Metastatic Breast Carcinoma in the Ovary (tissue), 3 donors: ENCODE data around the genes OSBPL5, CHRNA10, NUP98, OR52K2, OR51E1 and OR51T1.

DNA sequence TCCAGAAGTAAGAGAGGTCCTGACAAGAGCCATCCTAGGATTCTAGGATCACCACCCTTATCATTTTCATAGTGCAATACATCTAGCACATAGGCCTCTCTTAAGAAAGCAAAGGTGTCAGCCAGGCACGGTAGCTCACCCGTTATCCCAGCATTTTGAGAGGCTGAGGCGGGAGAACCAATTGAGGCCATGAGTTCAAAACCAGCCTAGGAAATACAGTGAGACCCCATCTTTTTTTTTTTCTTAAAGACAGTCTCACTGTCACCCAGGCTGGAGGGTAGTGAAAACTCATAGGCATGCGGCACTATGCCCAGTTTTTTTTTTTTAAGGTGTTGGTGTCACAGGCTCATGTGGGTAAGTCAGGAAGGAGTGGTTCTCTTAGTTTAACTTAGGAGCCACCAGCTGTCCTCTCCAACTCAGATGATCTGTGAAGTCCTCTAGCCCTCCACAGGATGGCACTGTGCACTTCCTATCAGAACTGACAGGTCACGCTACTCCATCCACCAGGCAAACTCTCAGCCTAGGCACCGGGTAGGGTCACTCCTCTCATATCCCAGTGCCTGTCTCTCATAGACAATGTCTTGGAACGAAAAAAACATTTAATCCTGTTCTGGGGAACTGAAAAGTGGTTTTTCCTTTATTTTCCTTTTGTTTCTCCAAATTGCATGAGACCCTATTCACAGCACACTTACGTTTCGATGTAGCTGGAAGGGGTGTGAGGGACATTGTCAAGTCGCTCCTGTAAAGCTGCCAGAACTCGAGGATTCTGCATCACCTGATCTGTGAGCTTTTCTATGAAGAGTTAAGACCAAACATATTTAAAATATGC lies 16.6 kb downstream of the NAP1L4 start:
- PRO-cap, 3 experiments: no peak in any of the 3 experiments

DNA sequence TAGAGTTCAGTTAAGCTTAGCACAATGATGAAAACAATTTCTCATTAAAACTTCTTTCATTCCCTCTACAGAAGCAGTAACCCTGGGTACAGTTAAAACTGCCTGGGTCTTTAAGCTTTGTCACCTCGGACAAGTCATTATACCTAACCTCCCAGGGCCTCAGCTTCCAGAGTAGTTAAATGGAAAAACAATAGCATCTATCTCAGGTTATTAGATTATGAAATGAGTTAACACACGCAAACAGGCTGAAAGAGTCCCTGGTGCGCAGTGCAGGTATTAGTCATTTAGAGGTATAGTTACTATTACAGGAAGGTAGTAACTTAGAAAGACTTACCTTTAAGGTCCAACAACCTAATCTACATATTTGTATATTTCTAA lies 1.6 kb downstream of the NAP1L4 start:
- PRO-cap, 3 experiments: no peak in any of the 3 experiments

- PRO-cap, 3 experiments: peak in 3 of 3 experiments; most common plus-strand start chr11:2991555 (in 2); most common minus-strand start chr11:2991251 (in 1)
These were observed 1.0 kb downstream of the NAP1L4 start for GRCh38 chr11:2990953-2991704.

- PRO-cap, 3 experiments: no peak in any of the 3 experiments
These were observed 38.6 kb upstream of the CARS1 start for GRCh38 chr11:3095708-3096343.

GRCh38 chr11:3155601-3155993 lies 9.5 kb downstream of the OSBPL5 start:
- PRO-cap, 3 experiments: no peak in any of the 3 experiments

DNA sequence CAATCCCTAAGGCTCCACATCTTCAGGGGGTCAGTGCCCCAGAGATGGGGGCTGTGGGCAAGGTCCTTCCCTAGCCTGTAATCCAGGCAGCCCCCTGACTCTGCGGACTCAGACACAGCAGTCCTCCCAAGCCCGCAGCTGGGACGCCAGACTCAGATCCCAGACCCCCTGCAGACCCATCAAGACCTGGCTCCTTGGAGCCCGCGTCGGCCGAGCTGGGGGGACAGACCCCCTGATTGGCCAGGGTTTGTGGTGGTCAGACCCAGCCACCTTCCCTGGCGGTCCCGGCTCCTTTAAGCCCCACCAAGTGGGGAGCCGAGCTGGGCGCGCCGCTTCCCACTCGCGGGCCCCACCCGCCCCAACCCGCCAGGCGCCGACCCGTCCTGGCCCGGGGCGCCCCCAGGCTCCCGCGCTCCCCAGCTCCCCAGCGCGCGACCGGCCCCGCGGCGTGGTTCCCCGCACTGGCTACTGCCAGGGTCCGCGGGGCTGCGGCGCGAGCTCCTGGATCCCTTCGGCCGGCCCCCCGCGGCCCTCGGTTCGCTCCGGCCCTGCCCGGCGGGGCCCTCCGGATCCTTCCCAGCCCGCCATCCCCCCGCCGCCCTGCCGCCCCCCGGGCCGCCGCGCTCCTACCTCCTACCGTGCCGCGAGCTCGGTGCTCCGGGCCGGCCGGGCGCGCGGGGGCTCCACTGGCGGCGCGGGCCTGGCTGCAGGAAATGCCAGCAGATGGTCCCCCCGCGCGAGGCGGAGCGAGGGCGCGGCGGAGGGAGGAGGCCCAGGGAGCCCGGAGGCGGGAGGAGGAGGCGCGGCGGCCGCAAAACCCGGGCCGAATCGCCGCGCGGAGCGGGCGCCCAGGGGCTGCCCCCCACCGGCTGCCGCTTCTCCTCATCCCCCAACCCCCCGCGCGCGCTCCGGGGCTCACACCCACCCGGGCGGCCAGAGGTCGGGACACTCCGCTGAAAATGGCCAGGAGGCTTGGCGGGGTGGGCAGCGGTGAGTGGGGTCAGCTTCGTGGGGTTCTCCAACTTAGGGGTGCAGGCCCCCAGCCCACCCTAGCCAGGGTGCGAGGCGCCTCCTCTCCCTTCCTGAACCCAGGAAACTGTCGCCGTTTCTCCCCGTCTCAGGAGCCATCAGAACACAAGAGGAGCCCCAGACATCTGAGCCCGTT lies at the start of gene OSBPL5:
OSBPL5 (minus strand) TSS at position 725 of the 1,165 bp plus-strand sequence.
- PRO-cap, 3 experiments: peak in 3 of 3 experiments; most common plus-strand start position 826 of the sequence (in 1); most common minus-strand start position 715 of the sequence (in 3)

GRCh38 chr11:3422119-3422558 lies 43.2 kb upstream of the ZNF195 start:
- PRO-cap, 3 experiments: peak in 3 of 3 experiments; most common minus-strand start chr11:3422519 (in 2)

DNA sequence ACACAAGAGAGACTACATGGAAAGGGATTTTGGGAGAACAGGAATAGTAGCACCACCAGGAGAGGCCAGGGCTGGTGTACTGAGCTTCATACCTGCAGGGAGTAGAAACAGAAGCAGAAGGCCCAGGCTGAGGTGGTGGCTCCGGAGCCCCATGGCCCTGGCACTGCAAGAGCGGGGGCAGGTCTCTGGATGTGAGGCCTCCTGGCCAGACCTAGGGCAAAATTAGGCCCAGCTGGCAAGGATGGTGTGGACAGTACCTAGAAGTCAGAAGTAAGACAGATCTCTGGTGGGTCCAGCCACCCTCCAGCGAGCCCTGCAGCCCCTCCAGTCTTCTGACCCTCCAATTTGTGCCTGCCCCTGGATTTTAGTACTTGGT lies at the start of gene CHRNA10:
CHRNA10 (minus strand) TSS at position 225 of the 376 bp plus-strand sequence.
- PRO-cap, 3 experiments: no peak in any of the 3 experiments

GRCh38 chr11:3750632-3750831 lies 46.8 kb downstream of the NUP98 start:
- PRO-cap, 3 experiments: no peak in any of the 3 experiments

DNA sequence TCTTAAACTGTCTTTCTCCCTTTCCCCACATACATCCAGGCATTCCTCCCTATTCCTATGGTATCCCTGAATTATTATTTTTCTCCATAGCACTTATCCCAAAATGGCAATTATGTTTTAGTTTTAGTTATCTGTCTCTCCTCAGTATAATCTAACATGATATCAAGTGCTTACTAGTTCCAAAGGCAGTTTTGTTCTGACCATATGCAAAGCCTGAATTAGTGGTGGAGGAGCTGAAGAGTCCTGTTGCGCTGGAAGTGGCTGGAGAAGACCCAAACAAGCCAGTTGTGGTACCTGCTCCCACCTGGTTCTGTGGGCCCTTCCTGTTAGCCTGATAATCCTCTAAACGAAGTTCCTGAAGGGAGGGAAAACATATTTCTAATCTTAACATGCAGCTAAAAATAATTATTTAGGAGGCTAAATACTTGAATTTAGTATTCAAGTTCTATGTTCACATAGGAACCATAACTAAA lies 25.7 kb downstream of the NUP98 start:
- PRO-cap, 3 experiments: no peak in any of the 3 experiments

DNA sequence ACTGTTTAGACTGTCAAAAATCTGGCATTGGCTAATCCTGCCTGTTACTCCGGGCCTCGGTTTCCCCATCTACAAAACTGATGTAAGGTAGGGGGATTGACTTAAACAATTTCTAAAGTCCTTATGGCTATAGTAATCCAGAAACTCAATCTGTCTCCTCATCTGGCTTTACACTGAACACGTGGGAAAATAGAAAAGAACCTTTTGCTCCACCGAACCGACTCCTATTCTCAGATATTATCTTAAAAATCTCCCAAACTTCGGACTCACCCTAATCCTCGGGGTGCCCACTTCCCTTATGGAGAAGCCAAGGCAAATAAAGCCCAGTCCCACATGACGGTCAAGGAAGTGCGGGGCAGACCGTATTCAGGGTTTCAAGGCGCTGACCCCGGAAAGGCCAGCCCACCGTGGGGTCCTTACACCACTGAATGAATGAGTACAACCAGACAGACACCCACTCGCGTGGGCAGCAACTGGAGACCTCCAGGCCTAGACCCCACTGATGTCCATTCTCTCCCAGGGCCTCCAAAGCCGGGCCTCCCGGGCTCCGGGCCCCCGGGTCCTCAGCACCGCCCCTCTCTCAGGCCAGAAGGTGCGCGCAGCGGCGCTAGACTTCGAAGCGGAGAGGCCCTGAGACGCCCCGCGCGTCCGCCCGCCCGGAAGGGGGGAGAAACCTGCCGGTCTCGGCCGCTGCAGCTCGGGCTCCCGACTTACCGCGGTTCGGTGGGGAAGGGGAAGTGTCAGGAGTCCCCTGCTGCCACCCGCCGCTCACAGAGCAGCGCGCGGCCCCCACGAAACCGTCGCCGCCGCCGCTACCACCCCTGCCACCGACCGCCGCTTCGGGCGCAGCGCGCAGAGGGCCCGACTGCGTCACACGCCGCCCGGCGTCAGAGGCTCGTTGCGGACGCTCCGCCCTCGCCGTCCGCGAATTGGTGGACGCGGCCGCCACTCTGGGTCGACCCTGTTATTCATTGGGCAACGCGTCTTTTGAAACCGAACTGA lies at the start of gene NUP98:
NUP98 (minus strand) TSS at position 869 of the 1,002 bp plus-strand sequence.
- PRO-cap, 3 experiments: peak in 3 of 3 experiments; most common plus-strand start position 334 of the sequence (in 3); most common minus-strand start position 847 of the sequence (in 3)

- PRO-cap, 3 experiments: no peak in any of the 3 experiments
These were observed 15.7 kb downstream of the PGAP2 start for GRCh38 chr11:3823953-3824599.

DNA sequence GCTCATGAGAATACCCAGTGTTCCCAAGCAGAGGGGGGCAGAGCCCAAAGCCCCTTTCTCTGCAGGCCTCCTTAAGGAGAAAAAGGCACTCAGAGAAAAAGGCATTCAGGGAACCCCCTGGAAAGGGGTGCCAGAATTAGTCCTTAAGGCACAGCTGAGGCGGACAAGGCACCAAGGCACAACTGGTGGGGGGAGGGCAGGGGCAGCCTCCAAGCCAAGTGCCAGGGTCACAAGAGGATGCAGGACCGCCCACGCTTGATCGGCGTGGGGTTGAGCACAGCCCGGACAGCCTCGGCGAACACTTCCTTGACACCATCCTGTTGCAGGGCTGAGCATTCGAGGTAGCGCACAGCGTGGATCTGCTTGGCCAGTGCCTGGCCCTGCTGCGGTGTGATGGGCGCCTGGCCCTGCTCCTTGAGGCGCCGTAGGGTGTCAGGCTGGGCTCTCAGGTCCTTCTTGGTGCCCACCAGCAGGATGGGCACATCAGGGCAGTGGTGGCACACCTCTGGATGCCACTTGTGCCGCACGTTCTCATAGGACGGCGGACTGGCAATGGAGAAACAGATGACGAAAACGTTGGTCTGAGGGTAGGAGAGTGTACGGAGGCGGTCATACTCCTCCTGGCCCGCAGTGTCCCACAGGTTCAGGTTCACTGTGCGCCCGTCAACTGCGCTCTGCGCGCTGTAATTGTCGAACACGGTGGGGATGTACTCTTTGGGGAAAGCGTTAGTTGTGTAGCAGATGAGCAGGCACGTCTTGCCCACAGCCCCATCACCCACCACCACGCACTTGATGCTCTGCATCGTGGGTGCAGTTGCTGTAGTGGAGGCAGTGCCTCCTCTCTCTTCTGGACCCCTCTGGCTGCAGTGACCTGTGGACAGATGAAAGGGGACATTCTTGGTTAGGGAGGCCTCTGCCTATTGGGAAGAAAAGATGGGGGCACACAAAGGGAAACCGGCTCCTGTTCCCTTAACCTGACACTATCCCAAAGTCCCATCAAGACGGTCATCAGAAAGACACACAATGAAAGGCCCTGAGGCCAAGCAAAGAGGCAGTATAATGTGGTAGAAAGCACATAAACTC lies 13.1 kb downstream of the RHOG start:
- PRO-cap, 3 experiments: no peak in any of the 3 experiments

GRCh38 chr11:3838237-3839028 lies 2.3 kb downstream of the RHOG start:
- PRO-cap, 3 experiments: no peak in any of the 3 experiments

DNA sequence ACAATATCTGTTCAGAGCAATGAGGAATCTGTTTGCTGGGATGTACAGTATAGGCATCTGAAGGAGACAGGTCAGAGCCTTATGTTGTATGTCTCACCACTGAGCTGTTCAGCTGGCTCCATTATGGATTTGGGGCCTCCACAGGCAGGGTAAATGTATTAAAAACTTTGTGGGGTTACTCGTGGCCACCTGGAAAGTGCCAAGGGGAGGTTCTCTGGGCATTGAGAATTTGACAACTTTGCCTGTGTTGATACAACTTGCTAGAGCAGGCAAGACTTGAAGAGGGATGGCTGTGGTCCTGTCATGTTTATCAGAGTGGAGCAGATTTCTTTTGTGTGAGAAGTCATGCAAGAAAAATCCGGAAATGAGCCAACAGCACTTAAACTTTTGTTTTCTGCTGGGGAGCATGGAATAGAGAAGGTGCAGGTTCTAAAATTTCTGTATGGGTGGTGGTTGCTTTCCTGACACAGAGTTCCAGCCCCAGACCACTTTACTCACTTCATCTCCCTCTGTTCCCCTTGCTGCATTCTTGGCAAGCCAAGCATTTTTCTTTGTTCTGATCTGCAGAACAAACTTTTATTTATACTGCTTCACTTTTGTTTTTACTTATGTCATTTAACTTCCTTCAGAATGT lies 10.3 kb downstream of the STIM1 start:
- PRO-cap, 3 experiments: no peak in any of the 3 experiments

GRCh38 chr11:3866868-3867460 lies 11.5 kb downstream of the STIM1 start:
- PRO-cap, 3 experiments: no peak in any of the 3 experiments

- PRO-cap, 3 experiments: no peak in any of the 3 experiments
These were observed 3.6 kb downstream of the TRIM21 start for GRCh38 chr11:4389773-4390466.

DNA sequence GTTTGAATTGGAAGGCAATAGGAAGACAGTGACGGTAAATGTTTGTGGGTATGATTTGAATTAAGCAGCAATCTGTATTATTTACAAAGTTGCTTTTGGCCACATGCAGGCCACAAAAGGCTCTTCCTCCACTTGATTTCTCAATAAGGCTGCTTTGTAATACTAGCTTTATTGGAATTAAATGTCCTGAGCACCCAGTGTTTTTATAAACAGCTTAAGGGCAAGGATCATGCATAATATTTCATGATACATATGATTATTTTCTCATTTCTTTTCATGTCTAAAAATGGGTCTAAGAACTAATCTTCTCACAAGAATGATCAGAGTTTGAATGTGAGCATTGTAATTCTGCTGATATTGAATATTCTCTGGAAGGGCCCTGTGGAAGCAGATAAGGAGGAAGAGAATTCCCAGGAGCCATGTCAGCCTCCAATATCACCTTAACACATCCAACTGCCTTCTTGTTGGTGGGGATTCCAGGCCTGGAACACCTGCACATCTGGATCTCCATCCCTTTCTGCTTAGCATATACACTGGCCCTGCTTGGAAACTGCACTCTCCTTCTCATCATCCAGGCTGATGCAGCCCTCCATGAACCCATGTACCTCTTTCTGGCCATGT lies at the start of gene OR52K2:
OR52K2 (plus strand) TSS at position 375 of the 621 bp plus-strand sequence.
- PRO-cap, 3 experiments: no peak in any of the 3 experiments

GRCh38 chr11:4643615-4644060 lies at the start of gene OR51E1:
OR51E1 (plus strand) TSS chr11:4643982.
- PRO-cap, 3 experiments: no peak in any of the 3 experiments

DNA sequence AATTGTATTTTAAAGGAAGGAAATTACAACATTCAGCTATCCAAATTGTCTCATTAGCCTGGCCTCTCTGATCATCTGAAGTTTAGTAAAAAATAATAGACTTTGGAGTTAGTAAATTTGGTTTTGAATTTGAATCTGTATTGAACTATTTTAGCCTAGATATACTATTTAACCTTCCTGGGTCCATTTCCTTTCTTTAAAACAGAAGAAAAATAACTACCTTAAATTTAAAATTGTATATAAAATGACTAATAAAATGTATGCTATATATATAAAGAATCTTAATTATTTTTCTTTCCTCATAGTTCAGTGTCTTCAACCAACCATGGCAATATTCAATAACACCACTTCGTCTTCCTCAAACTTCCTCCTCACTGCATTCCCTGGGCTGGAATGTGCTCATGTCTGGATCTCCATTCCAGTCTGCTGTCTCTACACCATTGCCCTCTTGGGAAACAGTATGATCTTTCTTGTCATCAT lies at the start of gene OR51T1:
OR51T1 (plus strand) TSS at position 326 of the 480 bp plus-strand sequence.
- PRO-cap, 3 experiments: no peak in any of the 3 experiments